Measurements from ENCODE around the gene TSSC4.

DNA sequence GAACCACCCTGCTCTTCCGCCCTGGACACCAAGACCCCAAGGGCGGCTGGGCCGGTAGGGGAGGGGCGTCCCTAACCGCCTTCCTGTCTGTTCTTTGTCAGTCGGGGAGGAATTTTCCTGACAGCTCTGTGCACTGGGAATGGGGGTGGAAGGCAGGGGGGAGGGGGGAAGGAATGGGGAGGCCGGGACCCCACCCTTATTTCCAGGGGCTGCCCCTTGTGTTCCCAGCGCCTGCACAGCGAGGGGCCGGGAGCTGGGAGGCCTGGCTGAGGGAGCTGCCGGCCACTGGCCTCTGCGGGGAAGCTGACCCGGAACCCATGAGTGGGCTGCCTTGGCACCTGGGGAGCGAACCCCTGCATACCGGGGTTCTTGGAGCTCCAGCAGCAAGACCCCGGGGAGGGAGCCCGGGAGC is 46.9 kb downstream of the MRPL23 start:
- PRO-cap: no peak

DNA sequence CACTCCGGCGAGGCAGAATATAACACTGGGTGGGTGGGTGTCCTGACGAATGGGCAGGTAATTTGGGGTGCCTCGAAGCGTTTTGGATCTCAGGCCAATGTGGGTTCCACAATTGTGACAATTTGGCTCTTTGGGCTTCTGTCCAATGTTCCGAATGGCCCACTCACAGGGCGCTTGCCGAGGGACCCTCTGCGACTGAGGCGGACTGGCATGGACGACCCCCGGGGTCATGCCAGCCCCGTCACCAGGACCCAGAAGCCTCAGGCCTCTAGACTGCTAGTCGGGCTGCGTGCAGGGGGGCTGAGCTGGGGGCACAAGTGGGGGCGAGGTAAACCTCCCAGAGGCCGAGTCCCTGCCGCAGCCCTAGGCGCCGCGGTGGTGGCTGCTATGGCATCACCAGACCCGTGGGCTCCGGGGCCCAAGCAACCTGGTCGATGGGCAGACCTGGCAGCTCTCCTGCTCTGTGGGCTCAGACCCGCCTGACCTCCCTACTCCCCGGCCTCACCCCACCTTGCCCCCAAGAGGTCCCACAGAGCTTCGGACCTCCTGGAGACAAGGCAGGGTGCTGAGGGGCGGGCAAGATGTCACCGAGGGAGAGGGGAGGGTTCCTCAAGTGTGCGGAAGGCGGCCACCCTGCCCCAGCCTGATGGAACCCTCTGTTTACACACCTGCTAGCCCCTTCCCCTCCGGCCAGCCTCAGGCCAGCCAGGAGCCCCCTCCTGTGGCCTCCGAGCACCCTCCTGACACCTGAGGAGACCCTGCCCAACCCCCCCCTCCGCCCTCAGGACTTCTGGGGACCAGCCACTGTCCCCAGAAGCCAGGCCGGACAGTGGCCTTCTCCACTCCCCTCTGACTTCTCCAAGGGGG is 9.5 kb downstream of the IGF2 start:
- PRO-cap: no peak

DNA sequence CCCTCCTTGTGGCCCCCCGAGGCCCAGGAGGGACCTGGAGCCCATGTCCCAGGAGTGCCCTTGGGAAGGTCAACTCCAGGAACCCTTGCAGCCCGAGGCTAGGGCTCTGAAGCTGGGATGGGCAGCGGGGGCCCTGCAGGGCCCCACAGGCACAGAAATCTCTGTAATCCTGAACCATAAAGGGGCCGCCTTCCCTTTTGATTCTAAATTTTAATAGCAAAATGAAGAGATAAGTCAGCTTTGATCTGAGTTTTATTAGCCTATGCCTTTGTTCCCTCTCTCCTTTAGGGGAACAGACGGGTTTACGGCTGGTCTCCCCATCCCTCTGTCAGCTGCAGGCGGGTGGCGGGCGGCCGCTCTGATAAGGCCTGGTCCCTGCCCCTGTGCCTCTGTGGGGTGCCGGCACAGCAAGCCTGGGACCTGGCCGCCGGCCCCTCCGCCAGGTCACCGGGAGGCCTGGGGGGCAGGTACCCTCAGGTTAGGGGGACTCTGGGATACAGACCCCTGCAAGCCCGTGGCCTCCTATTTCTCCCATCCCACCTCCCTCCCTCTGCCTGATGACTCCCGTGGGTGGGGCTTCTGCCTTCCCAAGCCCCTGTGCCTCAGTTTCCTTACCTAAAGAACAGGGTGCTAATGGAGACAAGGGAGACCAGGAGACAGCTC is 31.7 kb upstream of the TH start:
- PRO-cap: no peak

- PRO-cap: no peak
These were observed 42.8 kb upstream of the TH start for GRCh38 chr11:2214319-2214942.

DNA sequence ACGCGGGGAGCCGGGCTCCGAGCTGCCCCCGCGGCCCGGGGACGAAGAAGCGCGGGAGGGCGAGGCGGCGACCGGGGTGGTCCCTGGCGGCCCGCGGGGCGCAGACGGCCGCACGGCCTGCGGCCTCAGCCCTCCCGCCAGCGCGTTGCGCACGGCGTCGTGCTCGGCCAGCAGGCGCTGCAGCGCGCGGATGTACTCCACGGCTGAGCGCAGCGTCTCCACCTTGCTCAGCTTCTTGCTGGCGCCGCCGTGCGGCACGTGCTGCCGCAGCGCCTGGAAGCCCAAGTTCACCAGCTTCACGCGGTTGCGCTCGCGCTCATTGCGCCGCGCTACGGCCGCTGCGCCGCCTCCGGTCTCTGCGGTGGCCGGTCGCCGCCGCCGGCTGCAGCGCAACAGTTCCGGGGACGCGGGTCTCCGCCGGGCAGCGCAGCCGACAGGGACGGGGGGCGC is 516 bp downstream of the ASCL2 start:
- PRO-cap: no peak

GRCh38 chr11:2294711-2295065 is 7.0 kb downstream of the C11orf21 start:
- PRO-cap: no peak

GRCh38 chr11:2314861-2315929 is 13.4 kb downstream of the TSPAN32 start:
- PRO-cap: bidirectional peak, plus-strand start at chr11:2315323, minus-strand start at chr11:2315120; bidirectional peak, plus-strand start at chr11:2315573, minus-strand start at chr11:2315515

GRCh38 chr11:2387260-2388133 is 10.4 kb downstream of the CD81 start:
- PRO-cap: bidirectional peak, plus-strand start at chr11:2387482, minus-strand start at chr11:2387485; bidirectional peak, plus-strand start at chr11:2387791, minus-strand start at chr11:2387606

- PRO-cap: bidirectional peak, plus-strand start at chr11:2400562, minus-strand start at chr11:2400282; unidirectional peak, plus-strand start at chr11:2400773
These were observed at the start of gene TSSC4 for GRCh38 chr11:2399996-2400883. Gene TSSC4, plus strand, starts transcription at chr11:2400750.

DNA sequence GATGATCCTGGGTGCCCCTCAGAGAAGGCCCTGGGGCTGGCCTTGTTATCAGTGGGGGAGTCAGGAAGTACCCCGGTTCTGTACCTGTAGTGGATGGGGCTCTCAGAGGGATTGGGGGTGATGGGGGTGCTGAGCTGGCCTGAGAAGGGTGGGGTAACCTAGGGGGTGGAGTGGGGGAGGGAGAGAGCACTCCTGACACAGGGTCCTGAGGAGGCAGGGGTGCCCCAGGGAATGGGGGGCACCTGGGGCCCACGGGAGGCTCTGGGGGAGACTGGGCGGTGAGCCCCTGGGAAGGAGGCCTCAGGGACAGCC is 122.0 kb downstream of the KCNQ1 start:
- PRO-cap: no peak

- PRO-cap: no peak
These were observed 211.4 kb downstream of the KCNQ1 start for GRCh38 chr11:2655935-2656827.

- PRO-cap: bidirectional peak, plus-strand start at chr11:2700279, minus-strand start at chr11:2699994
These were observed 185.7 kb downstream of the CDKN1C start for GRCh38 chr11:2699567-2700561.

DNA sequence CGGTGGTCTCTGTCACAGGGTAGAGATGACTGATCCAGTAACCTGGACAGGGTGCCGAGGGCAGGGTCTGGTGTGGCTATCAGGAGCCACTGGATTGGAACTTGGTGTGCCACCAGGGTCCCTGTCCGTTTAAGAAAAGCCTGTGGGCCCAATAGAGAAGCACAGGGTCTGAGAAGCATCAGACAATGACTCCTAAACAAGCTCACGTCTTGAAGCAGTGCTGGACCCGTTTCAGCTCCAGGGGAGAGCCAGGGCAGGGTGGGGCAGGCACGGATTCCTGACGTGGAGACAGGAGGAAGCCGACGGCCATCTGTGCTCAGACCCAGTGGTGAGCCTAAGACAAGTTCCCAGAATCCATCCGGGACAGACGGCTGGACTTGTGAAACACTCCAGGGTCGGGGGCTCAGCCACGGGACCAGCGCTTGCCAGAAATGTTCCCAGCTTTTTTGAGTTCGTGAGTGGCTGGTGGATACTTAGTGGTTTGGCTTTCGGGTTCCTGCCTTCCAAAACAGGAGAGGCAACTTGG is 160.6 kb downstream of the CDKN1C start:
- PRO-cap: no peak

DNA sequence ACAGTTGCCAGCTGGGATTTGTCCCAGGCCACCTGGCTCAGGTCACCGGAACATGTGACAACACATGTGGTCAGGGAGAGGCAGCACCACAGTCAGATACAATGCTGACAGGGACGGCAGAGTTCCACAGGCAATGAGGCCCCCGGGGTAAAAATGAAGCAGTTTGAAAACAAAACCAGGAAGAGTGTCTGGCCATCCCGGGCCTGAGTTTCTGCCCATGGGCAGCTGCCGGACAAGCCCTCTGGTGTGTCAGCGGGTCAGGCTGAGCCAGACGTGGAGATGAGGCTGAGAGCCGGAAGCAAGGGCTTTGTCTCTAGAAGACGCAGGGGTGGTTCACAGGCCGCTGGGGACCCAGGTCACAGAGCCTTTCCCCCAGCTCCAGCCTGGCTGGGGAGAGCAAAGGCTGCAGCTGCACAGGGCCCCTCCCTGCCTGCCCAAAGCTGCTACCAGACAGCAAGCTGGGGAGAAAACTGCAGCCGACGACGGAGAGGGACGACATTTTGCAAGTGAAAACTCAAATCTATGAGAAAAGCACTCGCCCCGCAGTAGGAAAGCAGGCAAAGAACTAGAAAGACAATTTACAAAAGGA is 80.6 kb downstream of the CDKN1C start:
- PRO-cap: bidirectional peak, plus-strand start at position 464 of the sequence, minus-strand start at position 281 of the sequence

- PRO-cap: bidirectional peak, plus-strand start at chr11:2828827, minus-strand start at chr11:2828704
These were observed 56.9 kb downstream of the CDKN1C start for GRCh38 chr11:2828550-2829103.

DNA sequence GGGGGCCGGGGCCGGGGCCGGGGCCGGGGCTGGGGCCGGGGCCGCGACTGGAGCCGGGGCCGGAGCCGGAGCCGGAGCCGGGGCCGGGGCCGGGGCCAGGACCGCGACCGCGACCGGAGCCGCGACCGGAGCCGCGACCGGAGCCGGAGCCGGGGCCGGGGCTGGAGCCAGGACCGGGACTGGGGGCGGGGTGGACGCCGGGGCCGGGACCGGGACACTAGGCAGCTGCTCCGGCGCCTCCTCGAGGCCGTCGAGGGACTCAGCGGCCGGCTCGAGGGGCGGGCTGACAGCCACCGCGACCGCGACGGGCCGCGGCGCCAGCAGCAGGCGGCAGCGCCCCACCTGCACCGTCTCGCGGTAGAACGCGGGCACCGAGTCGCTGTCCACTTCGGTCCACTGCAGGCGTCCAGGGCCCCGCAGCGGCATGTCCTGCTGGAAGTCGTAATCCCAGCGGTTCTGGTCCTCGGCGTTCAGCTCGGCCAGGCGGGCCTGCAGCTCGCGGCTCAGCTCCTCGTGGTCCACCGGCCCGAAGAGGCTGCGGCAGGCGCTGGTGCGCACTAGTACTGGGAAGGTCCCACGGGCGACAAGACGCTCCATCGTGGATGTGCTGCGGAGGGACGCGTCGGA is 602 bp downstream of the CDKN1C start:
- PRO-cap: no peak

DNA sequence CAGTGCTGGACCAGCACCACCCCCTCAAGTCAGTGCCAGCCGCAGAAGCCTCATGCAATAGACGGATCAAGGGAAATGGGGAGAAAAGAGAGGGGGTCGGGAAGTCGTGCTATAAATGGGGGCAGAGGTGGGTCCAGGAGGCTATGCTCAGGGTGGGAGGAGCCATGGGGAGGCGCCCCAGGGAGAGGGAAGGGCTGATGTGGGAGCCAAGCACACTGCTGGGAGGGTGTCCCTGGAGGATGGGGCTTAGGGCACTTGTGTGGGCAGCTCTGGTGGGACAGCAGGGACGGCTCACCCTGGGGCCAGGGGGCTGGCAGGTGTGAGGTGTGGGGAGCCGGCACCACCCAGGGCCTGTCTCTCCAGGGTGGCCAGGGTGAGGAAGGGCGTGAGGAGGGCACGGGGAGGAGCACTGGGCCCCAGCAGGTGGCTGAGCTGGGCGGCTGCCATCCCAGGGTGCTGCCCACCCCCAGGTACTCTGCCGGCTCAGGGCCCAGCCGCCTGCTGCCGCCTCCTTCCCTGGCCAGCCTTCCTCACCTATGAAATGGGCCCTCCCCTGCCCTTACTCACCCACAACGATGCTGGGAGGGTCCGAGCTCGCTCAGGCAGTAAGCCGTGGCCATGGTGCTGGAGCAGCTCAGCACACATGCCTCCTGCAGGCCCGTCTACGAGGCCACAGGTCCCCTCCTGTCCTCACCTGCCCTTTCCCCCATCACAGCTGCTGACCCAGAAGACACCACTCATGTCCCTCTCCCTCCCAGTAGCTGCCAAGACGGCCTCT is 9.2 kb downstream of the SLC22A18 start:
- PRO-cap: no peak

GRCh38 chr11:3021967-3022265 is 29.8 kb upstream of the NAP1L4 start:
- PRO-cap: no peak

GRCh38 chr11:3100133-3100668 is 43.0 kb upstream of the CARS1 start:
- PRO-cap: no peak

GRCh38 chr11:3127330-3127598 is 37.8 kb downstream of the OSBPL5 start:
- PRO-cap: no peak